Pericardium fibroblast (primary cell): ENCODE results near the genes ZBTB7B, DCST1 and DPM3.

DNA sequence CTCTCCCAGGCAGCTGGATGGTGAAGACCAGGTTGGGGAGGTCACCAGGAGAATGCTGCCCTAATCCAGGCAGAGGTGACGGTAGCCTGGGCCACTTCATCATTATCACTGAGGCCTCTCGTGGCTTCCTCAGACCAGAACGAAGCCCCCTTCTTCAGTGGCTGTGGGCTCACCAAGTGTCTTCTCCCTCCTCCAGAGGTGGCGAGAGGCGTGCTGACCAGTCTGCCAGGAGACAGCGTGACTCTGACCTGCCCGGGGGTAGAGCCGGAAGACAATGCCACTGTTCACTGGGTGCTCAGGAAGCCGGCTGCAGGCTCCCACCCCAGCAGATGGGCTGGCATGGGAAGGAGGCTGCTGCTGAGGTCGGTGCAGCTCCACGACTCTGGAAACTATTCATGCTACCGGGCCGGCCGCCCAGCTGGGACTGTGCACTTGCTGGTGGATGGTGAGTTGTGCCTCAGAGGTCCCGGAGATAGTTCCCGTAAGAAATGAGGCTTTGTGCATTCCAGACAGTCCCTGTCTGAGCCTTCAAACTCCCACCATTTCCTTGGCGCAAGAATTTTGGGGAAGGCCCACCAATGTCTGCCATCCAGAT, 24.0 kb downstream of the IL6R start:
- RAMPAGE, long total RNA = no peak

GRCh38 chr1:154460343-154461016, 41.5 kb upstream of the TDRD10 start:
- RAMPAGE, long total RNA = no peak

- RAMPAGE, long total RNA = no peak
Measured at GRCh38 chr1:154465394-154466379, 36.3 kb upstream of the TDRD10 start.

- RAMPAGE, long total RNA = no peak
Measured at GRCh38 chr1:154499431-154499987, 2.5 kb upstream of the TDRD10 start.

DNA sequence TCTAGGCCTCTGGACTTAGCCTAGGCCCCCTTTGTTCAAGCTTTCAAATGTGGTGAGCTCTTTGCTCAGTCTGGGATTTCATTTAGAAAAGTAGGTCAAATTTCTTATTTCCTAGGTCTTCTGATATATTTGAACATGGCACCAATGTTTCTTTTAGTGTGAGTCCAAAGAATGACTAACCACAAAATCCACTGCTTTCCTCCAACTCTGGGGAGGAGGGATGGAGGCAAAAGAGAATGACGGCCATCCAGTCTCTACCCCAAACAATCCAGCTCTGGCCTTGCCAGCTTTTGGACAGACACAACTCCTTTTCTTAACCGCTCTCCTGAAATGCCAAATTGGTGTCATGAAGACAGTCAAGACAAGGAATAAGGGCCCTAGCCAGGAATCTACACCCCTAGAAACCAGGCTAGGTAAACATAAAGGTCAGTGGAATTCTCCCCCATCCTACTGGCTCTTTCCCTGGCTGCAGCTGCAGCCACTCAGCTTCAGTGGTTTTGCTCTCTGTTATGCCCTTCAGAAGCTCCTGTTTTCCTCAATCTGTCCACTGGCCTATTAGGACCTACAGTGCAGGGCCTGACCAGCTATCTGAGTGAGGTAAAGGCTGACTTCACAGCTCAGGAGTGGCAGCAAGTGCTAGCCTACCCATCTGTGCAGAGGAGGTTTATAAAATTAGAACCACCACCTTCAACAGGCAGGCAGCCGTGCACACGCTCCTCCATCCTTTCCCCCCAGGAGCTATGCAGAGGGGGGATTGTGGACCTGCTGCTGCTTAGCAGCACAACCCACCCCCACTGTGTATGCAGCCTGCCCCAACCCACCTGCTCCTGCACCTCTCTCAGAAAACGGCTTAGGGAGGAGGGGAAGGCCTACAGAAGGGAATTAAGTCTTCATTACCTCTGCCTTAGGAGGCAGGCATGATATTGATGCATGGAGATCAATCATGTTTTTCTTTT, 8.5 kb downstream of the ADAR start:
- RAMPAGE, long total RNA = no peak

DNA sequence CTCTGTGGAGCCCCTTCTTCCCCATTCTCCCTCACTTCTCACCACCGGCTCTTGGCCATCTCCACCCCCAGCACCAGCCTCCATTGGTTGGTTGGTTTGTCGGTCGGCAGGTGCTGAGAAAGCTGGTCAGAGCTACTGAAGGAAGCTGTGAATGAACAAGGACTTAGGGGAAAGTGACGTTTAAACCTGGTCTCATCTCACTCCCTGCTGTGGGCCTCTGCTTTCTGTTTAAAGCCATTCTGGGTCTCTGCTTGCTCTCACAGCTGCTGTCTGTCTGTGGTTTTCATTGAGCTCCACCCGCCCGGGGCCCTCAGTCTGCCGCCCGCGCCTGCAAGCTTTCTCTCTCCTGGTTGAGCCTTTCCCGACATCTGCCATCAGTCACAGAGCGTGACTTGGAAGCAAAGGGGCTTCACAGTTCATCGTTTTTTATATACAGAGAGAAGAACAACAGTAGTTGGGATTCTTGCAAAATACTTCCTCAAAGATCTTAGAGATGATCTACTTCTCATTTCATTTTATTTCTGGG, 122.1 kb downstream of the KCNN3 start:
- RAMPAGE, long total RNA = no peak

DNA sequence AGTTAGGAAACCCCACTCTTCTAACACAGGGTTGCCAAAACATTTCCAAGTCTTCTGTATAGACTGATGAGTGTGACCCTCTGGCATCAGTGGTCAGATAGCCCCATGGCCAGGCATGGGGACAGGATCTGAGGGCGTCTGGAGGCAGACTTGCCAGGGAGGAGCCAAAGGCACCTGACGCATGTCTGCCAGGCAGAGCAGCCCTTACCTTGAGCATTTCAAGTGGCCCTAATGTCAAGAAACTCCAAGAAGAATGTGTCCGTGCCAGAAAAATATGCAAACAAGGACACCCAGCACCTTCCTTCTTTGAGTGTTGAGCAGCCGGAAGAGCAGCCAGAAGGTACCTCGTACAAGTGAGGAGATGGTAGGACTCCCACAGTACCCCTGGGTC, 34.2 kb downstream of the KCNN3 start:
- RAMPAGE, long total RNA = no peak

DNA sequence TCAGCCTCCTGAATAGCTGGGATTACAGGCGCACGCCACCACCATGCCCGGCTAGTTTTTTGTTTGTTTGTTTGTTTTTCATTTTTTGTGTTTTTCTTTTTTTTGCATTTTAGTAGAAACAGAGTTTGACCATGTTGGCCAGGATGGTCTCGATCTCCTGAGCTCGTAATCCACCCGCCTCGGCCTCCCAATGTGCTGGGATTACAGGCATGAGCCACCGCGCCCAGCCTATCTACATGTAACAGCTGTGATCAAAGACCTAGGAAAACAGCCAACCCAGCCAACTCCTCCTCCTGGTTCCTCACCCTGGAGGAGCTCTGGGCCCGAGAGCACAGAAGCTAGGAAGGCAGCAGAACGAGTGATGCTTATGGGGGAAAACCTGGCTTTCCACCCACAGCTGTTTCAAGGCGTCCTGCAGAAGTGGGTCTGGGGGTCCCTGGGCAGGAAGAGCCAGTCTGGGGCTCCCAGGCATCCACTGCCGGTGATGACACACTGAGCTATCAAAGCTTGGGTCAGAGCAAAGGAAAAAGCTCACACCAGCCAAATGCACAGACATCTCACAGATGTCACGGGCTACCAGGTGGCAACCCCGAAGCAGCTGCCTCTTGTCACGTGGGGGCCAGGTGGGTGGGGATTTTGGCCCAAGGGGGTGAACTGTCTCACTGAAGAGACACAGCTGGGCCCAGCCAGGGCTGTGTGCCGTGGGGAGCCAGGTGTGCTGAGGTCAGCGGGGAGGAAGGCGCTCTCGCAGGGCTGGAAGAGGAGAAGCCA, 32.7 kb downstream of the KCNN3 start:
- RAMPAGE, long total RNA = no peak

GRCh38 chr1:154896676-154897597, 26.9 kb upstream of the KCNN3 start:
- RAMPAGE, long total RNA = no peak

DNA sequence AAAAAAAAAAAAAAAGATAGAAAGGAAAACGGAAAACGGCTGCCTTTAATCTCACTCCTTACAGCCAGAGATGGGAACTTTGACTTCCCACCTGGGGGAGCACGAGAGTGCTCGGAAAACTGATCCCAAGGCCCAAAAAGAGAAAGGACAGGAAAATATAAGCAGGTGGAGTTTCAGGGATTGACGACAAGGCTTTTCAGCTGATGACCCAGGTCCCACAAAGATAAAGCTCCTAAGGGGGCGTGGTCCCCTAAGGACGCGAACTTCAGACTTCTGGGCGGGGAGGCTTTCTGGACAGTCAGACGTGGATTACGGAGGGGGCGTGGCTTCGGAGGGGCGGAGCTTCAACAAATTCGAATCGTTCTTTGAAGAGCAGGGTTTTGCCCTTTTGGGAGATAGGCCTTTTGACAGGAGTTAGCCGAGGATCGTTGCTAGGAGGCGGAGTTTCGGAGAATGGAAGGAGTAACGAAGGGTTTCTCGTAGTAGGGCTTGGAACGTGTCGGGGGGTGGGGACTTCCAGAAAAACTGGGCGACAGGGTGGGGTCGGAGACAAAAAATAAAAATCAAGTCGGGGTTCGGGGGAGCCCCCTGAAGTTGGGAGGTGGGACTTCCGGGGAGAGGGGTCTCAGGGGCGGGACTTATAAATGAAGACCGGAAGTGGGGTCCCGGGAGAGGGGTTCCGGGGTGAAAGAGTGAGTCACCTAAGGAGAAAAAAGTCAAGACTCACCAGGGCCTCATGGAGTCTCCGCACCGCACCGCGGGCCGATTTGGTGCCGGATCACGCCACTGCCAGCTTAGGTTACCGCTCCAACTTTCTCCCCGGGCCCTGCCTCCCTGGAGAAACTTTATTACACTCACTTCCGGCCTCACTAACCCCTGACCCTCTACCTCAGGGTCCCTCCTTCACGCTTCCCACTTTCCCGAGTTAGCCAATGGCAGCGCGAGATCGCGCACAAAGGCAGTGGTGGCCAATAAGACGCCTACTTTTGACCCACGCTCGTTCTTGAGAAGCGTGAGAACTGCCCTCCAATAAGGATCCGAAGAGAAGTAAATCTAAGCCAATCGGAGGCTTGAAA, 622 bp upstream of the CKS1B start:
- RAMPAGE, long total RNA = no peak

DNA sequence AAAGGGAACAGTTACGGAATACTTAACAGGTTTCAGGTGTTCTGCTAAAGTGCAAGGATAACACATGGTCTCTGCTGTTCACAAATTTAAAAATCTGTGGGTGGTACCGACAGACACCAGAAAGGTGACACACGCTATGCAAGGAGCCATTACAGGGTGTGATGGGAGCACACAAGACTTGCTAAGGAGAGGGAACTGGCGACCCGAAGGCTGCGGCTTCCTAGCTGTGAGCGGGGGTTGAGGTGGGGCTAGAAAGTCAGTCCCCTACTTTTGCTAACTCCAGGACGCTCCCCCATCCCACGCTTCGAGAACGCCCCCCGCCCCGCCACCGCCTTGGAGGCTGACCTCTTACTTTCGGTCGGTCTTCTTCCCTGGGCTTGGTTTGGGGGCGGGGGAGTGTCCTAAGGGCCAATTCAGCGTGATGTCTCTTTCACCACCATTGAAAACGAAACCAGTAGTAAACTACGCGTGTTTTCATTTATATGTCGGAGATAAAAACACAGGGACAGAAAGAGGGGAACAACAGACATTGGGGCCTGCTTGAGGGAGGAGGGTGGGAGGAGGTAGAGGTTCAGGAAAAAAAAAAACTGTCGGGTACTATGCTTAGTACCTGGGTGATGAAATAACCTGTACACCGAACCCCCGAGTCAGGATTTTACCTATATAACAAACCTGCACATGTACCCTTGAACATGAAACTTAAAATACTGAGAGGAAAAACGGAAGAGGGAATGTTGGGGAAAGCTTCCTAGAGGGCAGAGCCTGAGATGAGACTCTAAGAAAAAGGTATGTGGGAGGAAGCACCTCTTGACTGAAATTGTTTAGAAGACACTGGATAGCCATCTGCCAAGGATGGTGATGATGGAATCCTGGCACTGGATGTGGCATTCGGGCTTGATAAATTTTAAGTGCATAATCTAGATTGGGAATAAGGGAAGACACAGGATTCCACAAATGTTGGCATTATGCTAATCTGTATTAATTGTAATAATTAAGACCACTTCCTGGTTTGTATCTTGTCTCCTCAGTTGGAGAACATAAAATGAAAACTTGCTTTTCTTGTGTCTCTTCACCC, 1.2 kb downstream of the CKS1B start:
- RAMPAGE, long total RNA = no peak

DNA sequence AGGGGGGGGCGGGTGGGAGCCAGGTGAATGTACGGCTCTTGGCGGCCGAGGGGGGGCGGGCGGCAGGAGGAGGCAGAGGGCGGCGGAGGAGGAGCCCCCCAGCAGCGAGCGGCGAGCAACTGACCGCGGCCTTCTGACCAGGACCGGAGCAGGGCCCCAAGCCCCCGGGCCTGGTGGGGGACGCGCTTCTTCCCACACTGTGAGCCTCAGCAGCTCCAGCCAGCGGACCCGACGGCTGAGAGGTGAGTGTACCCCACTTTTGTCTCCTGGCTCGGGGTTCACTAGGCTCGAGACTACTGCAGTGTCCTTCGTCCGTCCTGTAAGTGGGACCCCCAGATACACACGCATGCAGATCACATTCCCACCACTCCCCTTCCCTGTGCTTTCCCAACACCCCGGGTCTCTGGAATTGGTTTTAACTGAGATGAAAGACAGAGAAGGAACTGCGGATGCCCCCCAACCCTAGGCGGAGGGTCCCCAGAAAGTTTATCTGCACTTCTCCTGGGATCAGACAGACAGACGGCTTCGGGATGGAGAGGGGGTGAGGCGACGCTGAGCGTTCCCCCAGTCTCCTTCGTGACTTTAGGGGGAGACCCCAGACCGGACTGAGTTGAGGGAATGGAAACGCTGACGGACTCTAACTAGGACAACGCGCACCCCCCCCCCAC, at the start of gene ZBTB7B:
ZBTB7B (plus strand) TSS at position 101 of the 668 bp plus-strand sequence.
- RAMPAGE, long total RNA = no peak

- RAMPAGE, long total RNA = no peak
Measured at GRCh38 chr1:155003370-155004066, 916 bp downstream of the ZBTB7B start.

DNA sequence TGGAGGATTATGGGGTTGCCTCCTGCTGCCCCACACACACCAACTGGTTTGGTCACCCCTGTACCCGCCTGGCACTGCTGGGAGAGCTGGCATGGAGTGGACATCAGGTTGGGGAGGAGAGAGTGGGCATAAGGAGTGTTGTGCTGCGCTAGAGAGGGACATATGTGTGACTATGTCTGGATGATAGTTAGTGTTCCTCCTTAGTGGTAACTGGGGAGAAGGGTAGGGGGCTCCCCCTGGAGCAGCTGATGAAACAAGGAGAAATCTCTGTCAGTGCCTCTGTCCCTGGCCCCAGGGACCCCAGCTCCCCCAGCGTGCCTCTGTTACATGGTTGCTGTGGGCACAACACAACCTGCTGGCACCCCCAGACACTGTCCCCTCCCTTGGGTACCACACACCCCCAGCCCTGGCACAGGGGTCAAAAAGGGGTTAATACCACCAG, 1.9 kb downstream of the ZBTB7B start:
- RAMPAGE, long total RNA = no peak

DNA sequence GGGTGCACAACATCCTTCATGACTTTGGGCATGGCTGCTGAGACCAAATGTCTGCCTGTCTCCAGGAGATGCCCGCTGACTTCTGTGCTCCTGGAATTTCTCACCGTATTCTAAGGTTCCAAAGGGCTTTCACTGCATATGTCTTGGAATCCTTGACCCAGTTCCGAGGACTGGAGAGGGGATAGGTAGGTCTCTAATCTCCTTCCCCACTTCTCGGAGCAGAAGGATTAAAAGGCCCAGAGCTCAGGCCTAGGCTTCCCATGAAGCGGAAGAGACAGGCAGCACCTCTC, at the start of gene DCST1:
DCST1 (plus strand) TSS at position 155 of the 290 bp plus-strand sequence.
- RAMPAGE, long total RNA = no peak

DNA sequence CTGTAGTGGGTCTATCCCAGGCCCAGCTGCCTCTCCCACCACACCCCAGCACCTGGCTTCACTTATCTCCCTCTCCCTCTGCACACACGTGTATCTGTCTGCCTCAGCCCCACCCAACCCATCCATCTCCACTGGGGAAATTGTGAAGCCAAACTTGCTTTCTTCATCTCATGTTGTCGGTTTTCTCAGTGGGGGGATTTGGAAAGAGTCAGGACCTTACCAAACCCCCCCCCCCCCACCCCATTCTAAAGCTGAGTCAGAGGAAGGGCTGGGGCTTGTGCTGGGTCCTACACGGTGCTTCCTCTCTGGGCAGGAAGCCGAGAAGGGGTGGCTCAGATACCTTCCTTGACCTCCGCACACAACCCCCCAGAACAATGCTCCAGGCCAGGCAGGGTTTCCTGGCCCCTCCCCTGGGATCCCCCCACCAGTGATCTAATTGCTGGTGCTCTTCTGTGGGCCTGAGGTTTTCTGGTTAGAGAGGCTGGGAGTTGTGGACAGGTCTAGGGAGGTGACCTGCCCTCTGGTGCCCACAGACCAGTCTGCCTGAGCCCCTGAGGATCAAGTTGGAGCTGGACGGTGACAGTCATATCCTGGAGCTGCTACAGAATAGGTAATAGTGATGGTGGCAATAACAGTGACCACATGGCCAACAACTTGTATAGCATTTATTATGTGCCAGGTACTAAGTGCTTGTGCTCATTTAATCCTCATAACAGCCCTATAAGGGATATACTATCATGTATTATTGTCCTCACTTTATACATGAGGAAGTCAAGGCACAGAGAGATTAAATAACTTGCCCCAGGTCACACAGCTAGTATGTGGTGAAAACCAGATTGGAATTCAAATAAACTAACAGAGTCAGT, 2.0 kb downstream of the ADAM15 start:
- RAMPAGE, long total RNA = no peak

GRCh38 chr1:155126887-155127174, 845 bp upstream of the EFNA1 start:
- RAMPAGE, long total RNA = no peak

- RAMPAGE, long total RNA = start-site peak on the minus strand at chr1:155140517-155140528, 151 and 41 reads in 2 replicates
Measured at GRCh38 chr1:155140166-155140924, at the start of gene DPM3. DPM3 (minus strand) TSS chr1:155140531.

DNA sequence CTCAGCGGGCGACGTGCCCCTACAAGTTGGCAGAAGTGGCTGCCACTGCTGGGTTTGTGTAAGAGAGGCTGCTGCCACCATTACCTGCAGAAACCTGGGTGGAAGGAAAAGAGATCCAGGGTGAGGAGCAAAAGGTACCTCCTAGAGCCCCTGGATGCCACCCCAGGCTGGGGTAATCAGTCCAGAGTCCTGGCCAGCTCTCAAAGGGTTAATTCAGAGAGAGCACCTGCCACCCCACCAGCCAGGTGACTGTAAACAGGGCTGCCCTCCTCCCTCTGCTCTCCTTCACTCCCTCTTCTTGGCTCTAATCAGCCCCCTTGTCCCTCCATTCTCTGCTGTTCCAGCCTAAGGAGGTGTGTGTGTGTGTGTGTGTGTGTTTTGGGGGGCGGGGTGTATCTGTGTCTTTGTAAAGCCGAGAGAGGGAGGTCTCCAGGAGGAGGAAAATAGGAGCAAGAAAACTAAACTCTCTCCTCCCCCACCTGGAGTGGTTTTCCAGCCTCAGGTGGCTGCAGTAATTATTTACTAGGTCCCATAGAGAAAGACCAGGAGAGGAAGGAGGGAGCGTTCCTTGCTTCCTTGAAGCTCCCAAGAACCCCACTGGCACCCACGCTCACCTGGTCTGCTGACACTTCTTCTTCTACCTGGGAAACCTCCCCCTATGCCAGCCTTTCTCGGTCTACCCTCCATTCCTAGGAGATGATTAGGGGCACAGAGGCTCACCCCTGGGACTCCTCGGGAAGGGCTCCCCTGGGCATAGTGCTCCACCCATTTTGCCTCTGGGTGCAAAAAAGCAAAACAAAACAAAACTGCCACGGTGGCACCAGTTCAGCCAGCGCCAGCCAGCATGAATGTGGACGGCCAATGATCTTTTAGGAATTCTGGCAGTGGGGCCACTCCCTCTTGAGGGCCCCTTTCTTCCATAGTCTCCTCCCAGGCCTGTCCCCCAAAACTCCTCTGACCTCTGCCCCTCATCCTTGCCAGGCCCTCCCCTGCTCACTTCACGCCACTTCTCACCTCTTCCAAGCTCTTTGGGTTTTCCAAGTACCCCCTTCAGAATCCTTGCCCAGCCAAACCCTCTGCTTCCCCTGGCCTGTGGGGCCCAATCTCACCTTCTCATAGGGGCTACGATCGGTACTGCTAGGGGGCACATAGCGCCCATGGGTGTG, 12.8 kb downstream of the TRIM46 start:
- RAMPAGE, long total RNA = no peak

- RAMPAGE, long total RNA = no peak
Measured at GRCh38 chr1:155468215-155468841, 94.3 kb downstream of the ASH1L start.